Natural killer cell (primary cell): ENCODE results near the gene EIF4E3.

DNA sequence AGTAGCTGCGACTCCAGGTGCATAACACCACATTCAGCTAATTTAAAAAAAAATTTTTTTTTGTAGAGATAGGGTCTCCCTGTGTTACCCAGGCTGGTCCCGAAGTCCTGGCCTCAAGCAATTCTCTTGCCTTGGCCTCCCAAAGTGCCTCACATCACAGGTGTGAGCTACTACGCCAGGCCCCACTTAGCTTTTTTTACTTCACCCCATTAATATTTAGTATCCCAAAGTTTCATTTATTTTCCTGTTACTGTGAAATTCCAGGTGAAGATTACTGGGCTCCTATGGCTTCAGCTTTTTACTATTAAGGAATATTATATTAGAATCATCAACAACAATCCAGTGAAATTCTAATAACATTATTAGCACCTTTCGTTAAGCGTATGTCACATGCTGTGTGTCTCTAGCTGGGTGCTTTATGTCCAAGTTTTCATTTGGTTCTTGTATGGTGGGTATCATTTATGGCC lies 498.2 kb downstream of the FOXP1 start:
- PRO-cap, result no peak

DNA sequence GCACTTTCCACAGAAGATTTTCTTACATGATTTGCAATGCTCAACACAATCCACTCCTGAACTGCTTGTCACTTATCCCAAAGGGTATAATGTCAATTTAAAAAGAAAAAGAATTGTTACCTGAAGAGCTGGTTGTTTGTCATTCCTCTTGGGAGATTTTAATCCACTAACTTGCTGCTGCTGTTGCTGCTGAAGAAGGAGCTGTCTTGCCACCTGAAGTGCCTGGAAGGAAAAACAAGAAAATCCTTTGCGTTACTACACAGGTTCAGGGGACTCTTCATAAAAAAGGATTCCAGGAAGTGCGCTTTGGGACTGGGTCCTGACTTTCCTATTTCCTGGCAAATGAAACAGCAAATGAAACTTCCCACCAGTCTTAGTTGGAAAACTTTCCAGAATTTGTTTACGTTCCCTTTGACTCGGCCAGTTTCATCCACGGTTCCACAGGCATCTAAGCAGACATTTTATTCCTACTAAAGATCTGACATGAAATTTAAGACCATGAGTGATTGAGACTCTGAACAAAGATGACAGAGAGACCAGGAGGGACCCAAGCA lies 471.0 kb downstream of the FOXP1 start:
- PRO-cap, result no peak

GRCh38 chr3:71166666-71167527 lies 416.6 kb downstream of the FOXP1 start:
- PRO-cap, result no peak

- PRO-cap, result no peak
These were observed 336.2 kb downstream of the FOXP1 start for GRCh38 chr3:71247060-71248043.

- PRO-cap, result no peak
These were observed 188.1 kb downstream of the FOXP1 start for GRCh38 chr3:71395287-71396053.

DNA sequence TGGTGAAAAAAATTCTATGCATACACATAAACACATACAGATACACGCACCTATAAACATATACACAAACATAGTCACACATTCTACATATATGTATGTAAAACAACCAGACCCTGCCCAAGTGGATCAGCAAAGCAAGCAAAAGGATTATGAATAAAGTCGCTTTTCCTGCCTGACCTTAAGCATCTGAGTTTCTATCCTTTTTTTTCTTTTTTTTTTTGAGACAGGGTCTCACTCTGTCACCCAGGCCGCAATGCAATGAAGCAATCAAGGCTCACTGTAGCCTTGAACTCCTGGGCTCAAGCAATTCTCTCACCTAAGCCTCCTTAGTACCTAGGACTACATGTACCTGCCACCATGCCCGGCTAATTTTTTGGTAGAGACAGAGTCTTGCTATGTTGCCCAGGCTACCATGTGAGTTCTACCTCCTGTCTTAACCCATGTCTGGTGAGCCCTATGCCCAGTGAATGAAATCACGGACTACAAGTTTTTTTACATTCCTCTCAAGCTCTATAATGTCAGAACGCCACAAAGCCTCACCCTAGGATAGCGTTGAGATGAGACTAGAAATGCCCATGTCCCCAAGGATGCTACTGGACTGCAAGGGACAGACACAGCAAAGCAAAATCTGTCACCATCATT lies 162.9 kb downstream of the FOXP1 start:
- PRO-cap, result no peak

GRCh38 chr3:71421498-71421767 lies 162.1 kb downstream of the FOXP1 start:
- PRO-cap, result no peak

DNA sequence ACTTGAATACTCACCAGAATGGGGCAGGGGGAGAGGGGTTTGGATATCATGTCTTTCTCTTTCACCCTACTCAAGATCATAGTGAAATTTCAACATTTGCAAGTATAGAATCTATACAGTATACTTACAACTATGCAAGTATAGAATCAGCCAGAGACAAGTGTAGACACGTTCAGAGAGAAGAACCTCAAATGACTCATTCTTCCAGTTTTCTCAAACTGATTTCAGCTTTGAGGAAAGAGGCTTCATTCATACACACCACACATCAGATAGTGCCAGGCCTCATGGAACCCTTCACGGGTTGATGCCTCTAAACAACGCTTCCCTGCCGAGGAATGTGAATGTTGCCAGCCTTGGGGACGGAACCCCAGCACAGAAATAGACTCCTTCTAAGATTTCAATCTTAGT lies 135.8 kb downstream of the FOXP1 start:
- PRO-cap, result no peak

DNA sequence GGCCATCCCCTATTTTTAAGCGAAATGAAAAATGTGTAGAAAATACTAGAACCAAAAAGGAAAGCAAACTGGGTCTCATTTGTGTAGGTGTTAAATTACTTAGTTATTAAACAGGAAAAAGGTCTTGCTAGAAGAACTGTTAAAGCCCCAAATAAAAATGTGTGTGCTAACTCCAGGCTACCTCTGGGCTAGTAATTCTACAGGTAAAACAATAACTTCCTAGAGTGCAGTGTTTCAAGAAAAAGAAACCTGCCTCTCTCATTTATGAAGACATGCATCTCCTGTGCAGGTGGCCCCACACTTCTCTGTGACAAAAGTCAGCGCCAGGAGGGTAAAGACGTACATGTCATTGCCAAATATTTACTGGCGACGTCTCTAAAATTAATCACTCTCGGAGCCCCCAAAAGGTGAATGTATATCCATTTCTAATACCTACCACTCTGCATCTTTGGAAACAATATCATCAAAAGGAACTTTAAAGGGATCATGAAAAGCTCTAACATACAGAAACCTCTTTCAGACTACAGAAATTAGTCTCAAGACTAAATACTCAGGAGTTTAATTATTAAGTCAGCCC lies 131.7 kb downstream of the FOXP1 start:
- PRO-cap, result no peak

GRCh38 chr3:71455966-71456563 lies 127.5 kb downstream of the FOXP1 start:
- PRO-cap, result no peak

- PRO-cap, result no peak
These were observed 100.8 kb downstream of the FOXP1 start for GRCh38 chr3:71482815-71483125.

DNA sequence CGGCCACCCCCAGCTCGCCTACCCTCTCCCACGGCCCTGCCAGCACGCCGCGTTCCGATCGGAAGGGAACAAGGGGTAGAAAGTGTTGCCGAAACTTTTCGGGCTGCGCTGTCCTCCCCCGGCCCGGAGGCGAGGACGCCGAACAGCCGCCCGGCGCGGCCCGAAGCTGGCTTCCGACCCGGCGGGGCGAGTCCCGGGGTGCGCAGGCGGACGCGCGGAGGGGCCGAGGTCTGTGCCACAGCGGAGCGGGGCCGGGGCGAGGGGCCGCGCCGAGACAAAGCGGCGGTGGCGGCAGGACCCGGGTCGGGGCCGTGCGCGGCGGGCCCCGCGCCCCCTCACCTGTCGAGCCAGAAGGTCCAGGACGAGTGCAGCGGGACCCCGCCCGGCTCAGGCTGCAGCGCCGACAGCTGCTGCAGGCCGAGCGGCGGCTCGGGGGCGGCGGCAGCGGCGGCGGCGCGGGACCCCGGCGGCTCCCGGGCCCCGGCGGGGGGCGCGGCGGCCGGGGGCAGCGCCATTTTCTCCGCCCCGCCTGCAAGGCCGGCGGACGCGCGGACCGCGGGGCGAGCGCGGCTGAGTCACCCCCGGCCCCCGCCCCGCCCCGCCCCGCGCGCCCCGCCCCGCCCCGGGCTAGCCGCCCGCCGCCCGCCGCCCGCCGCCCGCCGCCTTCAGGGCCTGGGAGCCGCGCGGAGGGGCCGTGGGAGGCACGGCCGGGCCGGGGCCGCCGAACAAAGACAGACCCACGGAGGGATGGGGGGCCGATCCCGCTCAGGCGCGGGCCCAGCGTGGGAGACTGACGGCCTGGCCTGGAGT lies at the start of gene EIF4E3:
Gene EIF4E3, minus strand, starts transcription at position 550 of the 810 bp plus-strand sequence.
- PRO-cap, result bidirectional peak, plus-strand start at position 668 of the sequence, minus-strand start at position 539 of the sequence

DNA sequence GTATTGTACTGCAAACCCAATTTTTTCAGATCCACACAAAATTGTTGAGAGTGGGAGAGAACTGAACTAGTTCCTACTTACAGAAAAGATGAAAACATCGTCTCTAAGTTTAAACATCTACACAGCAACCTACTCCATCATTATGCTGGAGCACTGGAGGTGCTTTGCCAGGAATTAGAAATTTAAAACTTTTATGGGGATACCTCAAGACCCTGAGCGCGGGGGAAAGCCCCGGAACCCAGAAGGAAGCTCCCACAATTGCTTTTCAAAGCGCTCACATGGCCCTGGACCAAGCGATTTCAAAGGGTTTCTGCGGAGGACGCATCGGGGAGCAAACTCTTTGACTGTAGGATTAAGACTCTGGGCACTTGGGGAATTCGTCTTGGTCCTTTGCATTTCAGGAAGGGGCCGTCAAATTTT lies 778 bp downstream of the PROK2 start:
- PRO-cap, result no peak

GRCh38 chr3:72008556-72009029 lies 223.6 kb upstream of the PROK2 start:
- PRO-cap, result no peak

- PRO-cap, result no peak
These were observed 312.2 kb upstream of the PROK2 start for GRCh38 chr3:72097017-72097728.

DNA sequence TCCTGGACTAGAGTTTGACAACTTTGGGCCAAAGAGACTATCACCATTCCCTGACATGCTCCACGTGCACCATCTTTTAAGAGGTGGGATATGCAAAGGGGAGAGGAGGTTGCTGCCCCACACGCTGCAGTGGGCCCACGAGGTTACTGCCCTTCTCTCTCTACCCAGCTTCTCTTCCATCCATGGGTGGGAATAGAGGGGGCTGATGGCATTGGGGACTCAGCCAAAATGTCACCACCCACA lies 354.0 kb upstream of the PROK2 start:
- PRO-cap, result no peak

DNA sequence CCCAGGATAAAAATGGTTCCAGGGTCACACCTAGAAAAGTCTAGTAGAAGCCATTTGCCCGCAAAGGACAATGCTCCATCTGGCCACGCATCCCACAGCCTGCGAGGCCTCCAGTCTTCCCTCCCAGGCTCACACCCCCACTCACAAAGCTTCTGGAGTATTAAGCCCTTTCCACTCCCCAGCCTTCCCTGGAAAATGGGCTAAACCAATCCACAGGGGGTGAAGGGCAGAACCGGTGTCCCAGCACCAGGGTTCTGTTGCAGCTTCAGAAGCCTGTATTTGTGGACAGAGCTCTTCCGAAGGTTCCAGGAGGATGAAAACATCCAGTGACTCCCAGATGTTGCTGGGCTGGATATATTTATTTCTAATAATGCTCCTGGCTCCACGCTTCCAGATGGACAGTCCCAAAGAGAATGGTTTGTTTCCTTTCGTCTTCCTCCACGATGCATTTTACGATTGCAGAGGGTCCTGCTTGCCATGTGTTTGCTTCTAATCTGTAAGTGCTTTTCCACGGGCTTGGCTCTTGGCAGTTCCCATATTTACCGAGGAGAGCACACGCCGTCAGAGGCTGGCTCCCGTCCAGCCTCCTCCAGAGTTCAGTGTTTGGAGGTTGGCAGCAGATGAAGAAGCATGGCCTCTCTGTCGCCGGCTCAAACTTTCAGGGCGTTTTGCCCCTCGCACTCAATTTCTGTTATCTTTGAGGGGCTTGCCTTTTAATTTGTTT lies 367.7 kb upstream of the PROK2 start:
- PRO-cap, result no peak

DNA sequence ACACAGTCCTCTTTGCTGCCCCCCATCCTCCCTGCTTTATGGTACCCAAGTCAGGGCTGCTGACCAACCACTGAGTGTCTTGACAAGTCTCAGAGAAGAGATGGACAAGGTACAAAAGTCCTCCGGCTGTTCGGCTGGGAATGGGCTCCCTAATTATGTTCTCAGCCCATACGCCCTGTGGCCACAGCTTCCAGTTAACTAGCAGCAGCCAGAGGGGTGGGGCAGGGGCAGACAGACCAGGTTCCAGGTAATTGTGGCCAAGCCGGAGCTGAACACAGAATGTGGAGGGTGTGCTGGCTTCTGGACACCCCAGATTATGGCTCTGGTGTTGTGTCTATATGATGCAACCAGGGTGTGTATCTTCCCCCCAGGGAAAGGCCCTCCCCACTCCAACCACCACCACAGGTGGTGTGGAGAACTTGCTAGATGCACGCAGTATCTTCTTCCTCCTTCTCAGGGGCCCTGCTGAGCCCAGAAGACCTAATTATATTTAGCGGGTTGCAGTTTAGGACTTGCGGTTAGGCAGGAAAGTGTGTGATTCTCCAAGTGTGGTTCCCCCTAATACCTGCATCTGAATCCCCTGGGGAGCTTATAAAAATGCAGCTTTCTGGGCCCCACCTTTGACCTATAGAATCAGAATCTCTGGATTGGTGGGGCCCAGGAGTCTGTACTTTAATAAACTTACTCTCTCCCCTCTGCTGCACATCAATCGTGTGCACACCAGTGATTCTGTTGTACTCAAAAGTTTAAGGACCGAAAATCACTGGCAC lies 378.9 kb upstream of the PROK2 start:
- PRO-cap, result no peak

GRCh38 chr3:72386229-72386720 lies 462.0 kb downstream of the SHQ1 start:
- PRO-cap, result no peak

DNA sequence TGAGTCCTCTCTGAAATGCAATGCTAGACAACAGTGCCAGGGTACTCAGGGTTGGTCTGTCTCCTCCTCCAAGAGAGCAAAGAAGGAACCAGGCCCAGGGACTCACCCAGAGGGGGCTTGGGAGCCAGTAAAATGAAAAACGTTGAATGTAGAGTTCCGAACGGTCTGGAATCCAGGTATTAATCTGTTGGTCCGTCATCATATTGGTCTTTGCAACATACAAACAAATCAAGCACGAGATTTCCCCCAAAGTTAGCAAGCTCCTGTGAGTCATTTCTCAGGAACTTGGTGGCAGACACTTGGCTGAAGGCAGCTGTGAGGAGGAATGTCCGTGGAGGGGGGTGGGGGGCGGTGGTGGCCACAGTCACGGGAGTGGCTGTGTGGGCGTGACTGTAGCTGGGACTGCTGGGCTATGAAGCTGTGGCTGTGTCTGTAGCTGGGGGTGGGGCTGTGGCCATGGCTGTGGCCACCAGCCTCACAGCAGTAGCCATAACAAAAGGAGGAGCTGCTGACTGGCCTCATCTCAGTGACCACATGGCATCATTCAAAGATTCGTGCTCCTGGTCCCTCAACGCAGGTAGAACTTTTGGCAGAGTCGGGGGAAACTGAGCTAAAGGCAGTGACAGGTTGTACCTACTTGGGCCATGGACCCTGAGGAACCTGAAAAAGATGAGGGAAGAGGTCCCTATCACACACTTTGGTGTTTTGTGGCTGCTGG lies 360.9 kb downstream of the SHQ1 start:
- PRO-cap, result no peak